Cardiac atrium fibroblast (primary cell): ENCODE data around the gene CALCB.

DNA sequence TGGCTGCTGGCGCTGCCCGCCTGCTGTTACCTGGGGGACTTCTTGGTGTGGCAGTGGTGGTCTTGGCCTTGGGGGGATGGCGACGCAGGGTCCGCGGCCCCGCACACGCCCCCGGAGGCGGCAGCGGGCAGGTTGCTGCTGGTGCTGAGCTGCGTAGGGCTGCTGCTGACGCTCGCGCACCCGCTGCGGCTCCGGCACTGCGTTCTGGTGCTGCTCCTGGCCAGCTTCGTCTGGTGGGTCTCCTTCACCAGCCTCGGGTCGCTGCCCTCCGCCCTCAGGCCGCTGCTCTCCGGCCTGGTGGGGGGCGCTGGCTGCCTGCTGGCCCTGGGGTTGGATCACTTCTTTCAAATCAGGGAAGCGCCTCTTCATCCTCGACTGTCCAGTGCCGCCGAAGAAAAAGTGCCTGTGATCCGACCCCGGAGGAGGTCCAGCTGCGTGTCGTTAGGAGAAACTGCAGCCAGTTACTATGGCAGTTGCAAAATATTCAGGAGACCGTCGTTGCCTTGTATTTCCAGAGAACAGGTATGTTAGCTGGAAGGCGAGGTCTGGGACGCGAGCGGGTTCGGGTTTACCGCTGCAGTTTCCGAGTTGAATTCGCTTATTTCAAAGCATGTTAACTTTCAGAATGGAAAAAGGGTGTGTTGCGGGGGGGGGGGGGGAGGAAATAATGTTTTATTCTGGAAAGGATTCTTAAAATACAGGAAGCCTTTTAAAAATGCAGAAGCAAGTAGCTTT is 1.1 kb downstream of the PDE3B start:
- RAMPAGE, long total RNA = no peak

GRCh38 chr11:14662312-14662708 is 18.7 kb downstream of the PDE3B start:
- RAMPAGE, long total RNA = no peak

DNA sequence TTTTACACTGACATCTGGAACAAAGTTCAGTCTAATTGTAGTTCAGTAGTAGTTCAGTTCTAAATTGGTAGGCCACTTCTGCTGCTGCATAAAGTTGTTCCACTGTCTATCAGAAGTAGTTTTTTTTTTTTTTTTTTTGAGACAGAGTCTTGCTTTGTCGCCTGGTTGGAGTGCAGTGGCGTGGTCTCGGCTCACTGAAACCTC is 115.7 kb downstream of the PDE3B start:
- RAMPAGE, long total RNA = no peak

GRCh38 chr11:14783328-14784232 is 108.5 kb downstream of the CYP2R1 start:
- RAMPAGE, long total RNA = no peak

- RAMPAGE, long total RNA = no peak
These were observed 30.9 kb downstream of the CYP2R1 start for GRCh38 chr11:14861024-14861625.

GRCh38 chr11:15073118-15073693 is at the start of gene CALCB:
Gene CALCB (plus strand): TSS chr11:15073593.
- RAMPAGE, long total RNA = no peak

GRCh38 chr11:15145573-15145914 is 30.8 kb downstream of the INSC start:
- RAMPAGE, long total RNA = no peak

DNA sequence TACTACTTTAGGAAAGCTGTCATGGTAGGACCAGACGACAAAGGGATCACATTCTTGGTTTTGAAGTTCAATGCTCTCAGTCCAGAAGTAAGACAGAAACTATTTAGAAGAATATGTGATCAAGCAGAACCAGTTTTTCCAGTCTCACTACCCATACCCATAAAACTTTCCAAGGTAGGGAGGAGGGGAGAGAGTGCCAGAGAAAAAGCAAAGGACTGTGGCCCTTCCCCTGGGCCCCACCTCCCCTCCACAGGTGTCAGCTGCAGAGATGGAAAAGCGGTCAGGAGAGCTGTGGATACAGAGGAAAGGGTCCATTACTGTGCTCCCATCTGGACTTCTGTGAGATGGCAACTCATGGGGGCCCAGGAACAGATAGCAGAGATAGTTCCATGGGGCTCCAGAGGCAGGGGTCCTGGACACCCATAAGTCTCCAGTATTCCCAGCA is 587.1 kb downstream of the SOX6 start:
- RAMPAGE, long total RNA = no peak

DNA sequence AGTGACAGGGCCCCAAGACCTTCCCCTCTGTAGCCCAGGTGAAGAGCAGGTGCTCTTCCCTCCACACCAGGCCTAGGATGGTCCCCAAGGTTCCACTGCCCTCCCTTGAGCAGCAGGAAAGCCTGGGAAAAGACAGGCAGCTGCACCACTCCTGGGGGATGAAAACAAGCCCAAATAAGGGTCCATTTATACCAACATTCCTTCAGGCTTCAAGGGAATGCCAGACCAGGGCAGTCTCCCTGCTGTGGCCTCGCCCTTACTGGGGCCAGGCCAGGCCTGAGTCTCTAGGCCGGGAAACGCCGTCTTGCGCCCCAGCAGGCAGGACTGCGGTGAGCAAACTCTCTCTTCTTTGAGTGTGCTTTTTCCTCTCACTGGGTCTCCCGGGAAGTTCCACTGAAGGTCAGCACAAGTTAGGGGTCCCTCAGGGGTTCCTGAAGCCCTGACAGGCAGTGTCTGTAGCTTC is 443.5 kb downstream of the SOX6 start:
- RAMPAGE, long total RNA = no peak

GRCh38 chr11:15947604-15948470 is 408.5 kb downstream of the SOX6 start:
- RAMPAGE, long total RNA = no peak

DNA sequence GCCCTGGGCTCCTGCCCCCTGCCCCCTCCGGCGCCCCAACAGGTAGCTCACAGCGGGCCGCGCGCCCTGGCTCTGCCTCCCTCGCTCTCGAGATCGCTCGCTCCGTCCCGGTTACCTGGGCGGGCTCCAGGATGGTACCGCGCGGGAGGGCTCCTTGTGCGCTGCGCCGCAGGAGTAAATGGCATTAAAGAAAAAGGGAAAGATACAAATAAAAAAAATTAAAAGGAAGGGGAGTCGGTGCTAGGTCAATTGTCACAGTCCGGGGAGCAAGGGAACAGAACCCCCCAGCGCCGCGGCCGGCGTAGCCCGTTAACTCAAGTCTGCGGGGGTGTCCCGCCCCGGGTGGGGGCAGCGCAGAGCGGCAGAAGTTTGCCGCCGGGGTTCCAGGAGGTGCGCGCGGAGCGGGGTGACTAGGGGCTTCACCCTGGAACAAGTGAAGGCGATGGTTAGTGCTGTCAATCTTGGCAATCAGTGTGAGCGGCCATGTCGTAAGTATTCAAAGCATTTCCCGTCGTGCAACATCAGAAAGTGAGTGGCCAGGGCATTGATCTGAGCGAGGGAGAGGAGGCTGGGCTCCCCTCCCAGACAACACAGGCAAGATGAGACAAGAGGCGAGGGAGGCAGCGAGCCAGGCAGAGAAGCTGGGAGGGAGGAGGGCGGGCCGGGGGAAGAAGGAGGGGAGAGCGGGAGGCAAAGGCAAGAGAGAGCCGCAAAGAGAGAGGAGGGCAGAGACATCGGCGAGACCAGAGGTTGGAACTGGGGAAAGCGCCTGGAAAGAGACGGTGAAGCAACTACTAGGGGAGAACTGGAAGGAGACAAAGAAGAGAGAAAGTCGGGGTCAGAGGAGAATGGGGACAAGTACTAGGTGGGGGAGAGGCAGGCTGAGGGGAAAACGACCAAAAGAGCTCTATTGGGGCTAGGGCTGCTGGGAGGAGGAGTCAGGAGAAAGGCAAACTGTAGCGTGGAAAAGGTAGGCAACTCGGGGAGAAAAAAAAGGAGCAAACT is 130.9 kb upstream of the C11orf58 start:
- RAMPAGE, long total RNA = no peak

DNA sequence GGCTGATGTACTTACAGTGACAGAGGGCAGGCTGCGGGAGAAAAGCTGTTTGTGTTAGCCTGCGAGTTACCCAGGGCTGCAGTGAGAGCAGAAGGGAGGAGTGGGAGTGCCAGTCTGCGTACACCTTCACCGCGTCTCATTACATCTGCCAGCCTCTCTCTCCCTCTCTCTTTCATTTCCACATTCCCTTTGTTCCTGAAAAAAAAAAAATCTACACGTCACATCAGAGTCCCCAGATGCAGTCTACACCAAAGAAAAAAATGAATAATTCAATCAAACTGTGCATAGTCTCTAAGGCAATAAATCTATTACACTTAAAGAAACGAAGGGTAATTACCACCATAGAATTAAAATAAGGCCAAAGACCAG is 126.4 kb upstream of the C11orf58 start:
- RAMPAGE, long total RNA = no peak

DNA sequence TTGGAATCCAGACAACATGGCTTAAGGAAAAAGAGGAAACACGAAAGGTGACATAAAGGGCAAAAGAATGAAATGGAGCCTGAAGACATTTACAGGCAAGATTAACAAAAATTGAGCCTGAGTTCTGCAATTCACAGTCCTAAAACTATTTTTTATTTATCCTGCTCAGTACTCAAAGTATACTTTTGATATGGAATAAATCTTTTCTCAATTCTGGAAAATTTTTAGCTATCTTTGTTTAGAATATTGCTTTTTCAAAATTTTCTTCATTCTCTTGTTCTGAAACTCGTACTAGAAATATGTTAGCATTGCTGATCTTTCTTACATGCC is 83.1 kb upstream of the C11orf58 start:
- RAMPAGE, long total RNA = no peak

- RAMPAGE, long total RNA = no peak
These were observed 45.1 kb downstream of the PLEKHA7 start for GRCh38 chr11:16968954-16969691.

- RAMPAGE, long total RNA = no peak
These were observed 2.6 kb upstream of the NUCB2 start for GRCh38 chr11:17273928-17274347.

DNA sequence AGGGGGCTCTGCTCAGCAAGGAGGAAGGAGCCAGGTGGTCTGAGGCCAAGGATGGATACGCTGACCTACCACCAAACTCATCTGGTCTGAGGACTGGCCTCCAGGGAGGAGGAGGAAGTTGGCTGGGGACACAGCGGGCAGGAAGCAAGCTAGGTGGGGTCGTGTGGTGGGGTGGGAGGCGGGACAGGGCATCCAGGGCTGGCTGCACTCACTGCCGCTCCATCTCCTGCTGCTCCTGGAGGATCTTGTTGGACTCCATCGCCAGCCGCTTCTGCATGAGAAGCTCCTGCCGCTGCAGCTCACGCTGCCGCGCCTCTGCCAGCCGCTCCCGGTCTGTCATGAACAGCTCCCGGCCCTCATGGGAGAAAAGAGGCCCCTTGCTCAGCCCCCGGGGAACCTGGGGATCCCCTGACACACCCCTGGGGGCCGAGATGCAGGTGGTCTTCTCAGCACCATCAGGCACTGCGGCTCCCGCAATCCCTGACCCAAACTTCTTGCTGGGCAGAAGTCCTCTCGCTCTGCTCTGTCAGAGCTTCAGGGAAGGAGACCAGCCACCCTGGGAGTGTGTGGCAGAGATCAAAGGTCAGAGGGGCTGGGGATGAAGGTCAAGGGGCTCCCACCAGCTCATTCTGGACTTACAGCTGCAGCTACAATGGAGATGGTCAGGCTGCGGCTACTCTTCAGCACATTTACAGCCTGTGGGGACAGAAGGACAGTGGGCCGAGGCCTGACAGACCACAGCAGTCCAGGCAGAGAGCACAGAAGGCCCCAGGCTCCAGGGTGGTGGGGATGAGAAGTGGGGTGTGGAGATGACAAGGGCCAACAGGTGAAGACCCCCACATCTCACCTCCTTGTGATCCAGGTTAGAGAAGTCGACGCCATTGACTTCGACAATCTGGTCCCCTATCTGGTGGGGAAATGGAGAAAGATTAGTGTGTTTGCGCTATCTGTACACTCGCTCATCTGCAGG is 21.4 kb downstream of the USH1C start:
- RAMPAGE, long total RNA = no peak

DNA sequence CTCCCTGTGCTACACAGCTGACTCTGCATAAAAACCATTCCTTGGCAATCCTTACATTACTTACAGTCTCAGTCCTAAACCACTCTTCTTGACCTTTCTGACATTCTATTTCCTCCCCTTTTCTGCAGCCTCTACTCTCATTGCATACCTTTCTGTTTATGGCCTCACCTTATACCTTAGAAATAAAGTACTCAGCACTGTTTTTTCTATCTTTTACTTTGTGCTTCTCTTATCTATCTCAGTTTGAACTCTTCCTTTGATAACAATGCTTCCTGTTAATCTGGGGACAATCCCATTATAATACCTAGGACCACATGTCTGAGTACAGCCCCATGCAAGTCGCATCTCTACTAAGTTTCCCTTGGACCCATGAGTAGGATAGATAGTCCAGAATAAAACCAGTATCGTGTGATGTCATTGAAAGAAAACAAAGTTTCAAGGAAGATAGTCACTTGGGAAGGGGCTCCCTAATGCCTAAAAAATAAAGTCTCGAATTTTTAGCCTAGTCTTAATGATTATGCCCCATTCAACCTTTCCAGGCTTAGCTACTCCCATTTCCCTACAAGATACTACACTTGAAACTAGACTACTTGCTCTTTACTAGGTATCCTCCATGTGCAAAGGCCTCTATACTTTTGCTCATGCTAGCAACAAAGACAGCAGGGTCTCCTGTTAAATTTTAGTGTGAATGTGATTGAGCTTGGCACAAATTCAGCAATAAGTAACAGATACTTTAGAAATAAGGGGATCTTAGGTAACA is 7.2 kb upstream of the SERGEF start:
- RAMPAGE, long total RNA = no peak

DNA sequence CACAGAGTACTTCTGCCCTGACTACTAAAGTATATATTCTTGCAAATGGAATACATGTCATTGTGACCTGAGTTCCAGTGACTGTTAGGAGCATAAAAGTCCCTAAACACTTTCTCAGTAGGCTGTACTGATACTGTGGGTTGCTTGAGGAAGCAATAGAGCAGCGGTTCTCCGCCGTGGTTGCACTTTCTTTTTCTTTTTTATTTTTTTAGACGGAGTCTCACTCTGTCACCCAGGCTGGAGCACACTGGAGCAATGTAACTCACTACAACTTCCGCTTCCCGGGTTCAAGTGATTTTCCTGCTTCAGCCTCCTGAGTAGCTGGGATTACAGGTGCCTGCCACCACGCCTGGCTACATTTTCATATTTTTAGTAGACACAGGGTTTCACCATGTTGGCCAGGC is 2.1 kb downstream of the SAA2 start:
- RAMPAGE, long total RNA = no peak

GRCh38 chr11:18281872-18282449 is 15.9 kb downstream of the SAA1 start:
- RAMPAGE, long total RNA = no peak

GRCh38 chr11:18323233-18323626 is 863 bp downstream of the GTF2H1 start:
- RAMPAGE, long total RNA = no peak